ENCODE data around the gene IQCG.

DNA sequence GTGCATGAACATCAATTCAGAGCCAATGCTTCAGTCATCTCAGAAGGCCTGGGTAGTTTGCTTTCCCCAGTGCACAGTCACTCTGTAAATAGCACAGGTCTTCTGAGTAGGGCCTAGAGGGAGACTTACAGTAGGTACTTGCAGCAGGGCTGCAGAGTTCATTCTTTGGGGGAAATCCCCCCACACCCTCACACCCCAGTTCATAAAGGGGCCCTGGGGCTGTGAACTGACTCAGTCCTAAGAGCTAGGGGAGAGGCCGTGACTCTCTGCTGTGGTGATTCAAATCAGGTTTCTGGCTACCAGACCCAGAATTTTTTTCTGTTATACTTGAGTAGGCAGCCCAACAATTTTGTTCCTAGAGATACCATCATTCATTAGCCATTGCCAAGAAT, 43.4 kb upstream of the RPL35A start:
- PRO-cap, result no peak

- PRO-cap, result unidirectional peak, minus-strand start at chr3:197913296
Observed at GRCh38 chr3:197912455-197913875, 37.0 kb upstream of the RPL35A start.

GRCh38 chr3:197959658-197960143, at the start of gene IQCG:
TSS of gene IQCG (minus strand) at chr3:197959991.
- PRO-cap, result bidirectional peak, plus-strand start at chr3:197960233, minus-strand start at chr3:197960015

GRCh38 chr3:198032480-198032886, 72.5 kb downstream of the LMLN start:
- PRO-cap, result no peak

Measured in fallopian tube (tissue), 1 donor.